Skeletal muscle tissue (tissue), 7 donors: ENCODE measurements around the genes SNX27, KPRP, SPRR2G and NPR1.

DNA sequence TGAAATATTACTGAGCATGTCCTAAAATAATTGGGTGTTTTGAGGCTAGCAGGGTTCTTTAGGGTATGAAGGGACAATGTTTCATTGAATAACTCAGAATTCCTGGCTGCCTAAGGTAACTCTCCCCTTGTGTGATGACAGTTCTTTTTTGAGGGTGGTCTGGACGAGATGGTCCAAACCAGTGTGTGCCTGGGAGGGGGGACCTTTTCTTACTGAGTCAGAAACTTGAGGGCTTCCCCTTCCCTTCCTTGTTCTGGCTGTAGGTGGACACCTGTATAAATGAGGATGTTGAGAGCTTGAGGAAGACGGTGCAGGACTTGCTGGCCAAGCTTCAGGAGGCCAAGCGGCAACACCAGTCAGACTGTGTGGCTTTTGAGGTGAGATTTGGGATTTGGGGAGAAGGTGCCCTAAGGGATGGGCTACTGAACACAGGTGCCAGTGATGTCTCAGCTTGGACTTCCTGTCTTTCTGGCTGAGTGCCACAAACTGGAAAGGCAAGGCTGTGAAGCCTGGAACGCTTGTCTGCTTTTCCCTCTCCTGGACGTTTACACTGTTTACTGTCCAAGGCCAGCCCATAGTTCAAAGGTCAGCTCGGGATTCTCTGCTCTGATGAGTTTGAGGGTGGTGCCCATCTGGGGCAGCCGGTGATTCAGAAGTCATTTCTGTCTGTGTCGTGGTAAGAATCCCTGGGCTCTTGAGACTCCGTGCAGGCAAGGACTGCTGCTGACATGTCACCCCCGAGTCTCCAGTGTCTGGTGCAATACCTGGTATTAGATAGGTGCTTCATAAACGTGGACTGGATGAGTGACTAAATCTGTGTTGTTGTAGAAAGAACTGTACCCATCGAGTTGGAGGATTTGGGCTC is 29.5 kb downstream of the TUFT1 start:
- PRO-cap, 3 experiments = no peak in any of the 3 experiments
- RAMPAGE, long total RNA = no peak
- RRBS, 2 experiments = no CpG with 5 or more reads among the region's 12 CpGs

DNA sequence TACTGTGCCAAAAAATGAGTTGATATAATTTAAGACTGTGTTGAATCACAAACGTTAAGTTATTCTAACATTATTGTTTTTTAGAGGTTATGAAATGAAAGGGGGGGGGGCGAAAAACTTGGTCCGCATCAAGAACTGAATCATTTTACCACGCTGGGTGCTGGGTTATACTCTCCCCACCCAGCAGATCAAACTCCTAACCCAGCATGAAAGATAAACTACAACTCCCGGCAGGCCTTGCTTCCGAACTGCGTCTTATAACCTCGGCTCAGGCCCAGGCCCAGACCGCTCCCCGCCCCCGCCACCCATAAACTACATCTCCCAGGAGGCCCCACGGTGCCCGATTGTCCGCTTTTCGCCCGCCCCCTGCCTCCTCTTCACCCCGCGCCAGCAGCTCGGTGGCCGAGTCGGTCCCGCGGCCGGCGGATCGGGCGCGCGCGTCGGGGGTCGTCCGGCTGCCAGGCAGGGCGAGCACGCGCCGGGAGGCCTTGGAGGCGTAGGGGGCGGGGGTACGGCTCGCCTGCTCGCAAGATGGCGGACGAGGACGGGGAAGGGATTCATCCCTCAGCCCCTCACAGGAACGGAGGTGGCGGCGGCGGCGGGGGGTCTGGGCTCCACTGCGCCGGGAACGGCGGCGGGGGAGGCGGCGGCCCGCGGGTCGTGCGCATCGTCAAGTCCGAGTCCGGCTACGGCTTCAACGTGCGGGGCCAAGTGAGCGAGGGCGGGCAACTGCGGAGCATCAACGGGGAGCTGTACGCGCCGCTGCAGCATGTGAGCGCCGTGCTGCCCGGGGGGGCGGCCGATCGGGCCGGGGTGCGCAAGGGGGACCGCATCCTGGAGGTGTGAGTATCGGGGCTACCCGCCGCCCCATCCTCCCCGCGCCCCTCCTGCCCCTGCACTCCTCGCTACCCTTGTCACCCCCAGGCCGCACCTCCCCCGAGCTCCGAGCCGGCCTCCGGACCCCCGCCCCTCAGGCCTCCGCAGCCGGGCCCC is at the start of gene SNX27:
Gene SNX27, plus strand, starts transcription at position 380 of the 993 bp plus-strand sequence.
- PRO-cap, 3 experiments = peak in 3 of 3 experiments; most common plus-strand start position 343 of the sequence (in 1); most common minus-strand start position 208 of the sequence (in 1)
- RAMPAGE, long total RNA = no peak
- RRBS, 2 experiments = 2 to 3% methylated on average over 24 to 33 of the region's 97 CpGs

- PRO-cap, 3 experiments = peak in 3 of 3 experiments; most common minus-strand start chr1:151612853 (in 2)
- RAMPAGE, long total RNA = no peak
- RRBS, 2 experiments = 5 to 7% methylated on average over 2 of the region's 26 CpGs
Observed at GRCh38 chr1:151612664-151613228, 896 bp downstream of the SNX27 start.

DNA sequence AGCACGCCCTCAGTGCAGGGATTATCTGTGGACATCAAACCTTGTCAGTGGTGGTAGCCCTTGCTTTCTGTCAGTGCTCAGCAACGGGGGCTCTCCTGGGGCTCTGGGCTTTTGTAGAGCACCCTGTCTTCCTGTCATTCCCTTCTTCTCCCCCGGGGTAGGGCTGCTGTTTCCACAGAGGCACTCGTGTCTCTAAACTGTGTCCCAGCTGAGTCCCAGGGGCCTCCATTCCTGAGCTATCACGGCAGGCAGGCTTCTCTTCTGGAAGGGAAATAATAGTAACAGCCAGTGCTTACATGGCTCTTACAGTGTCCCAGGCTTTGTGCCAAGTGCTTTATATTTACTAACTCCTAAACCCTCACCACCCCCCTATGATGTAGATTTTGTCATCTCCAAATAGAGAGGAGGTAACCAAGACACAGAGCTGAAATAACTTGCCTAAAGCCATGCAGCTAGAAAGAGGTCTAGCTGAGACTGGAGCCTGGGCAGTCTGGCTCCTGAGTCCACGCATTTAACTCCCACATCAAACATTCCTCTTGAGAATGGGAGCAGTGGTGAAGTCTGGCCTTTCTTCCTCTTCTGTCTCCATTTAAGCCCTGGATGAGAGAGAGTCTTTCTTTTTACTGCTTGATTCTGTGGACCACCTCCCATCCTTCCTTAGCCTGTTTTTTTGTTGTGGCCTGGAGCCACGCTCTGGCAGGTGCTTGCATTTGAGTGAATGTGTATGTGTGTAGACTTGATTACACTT is 1.5 kb upstream of the CELF3 start:
- PRO-cap, 3 experiments = no peak in any of the 3 experiments
- RAMPAGE, long total RNA = no peak
- RRBS, 2 experiments = no CpG with 5 or more reads among the region's 7 CpGs

- PRO-cap, 3 experiments = no peak in any of the 3 experiments
- RAMPAGE, long total RNA = no peak
- RRBS, 2 experiments = no CpG with 5 or more reads among the region's 14 CpGs
Observed at GRCh38 chr1:151851694-151852470, 1.6 kb downstream of the THEM5 start.

- PRO-cap, 3 experiments = peak in 3 of 3 experiments; most common plus-strand start chr1:151946020 (in 2); most common minus-strand start chr1:151945786 (in 1)
- RAMPAGE, long total RNA = no peak
- RRBS, 2 experiments = no CpG with 5 or more reads among the region's 6 CpGs
Observed at GRCh38 chr1:151945532-151946194, 36.4 kb upstream of the THEM4 start.

DNA sequence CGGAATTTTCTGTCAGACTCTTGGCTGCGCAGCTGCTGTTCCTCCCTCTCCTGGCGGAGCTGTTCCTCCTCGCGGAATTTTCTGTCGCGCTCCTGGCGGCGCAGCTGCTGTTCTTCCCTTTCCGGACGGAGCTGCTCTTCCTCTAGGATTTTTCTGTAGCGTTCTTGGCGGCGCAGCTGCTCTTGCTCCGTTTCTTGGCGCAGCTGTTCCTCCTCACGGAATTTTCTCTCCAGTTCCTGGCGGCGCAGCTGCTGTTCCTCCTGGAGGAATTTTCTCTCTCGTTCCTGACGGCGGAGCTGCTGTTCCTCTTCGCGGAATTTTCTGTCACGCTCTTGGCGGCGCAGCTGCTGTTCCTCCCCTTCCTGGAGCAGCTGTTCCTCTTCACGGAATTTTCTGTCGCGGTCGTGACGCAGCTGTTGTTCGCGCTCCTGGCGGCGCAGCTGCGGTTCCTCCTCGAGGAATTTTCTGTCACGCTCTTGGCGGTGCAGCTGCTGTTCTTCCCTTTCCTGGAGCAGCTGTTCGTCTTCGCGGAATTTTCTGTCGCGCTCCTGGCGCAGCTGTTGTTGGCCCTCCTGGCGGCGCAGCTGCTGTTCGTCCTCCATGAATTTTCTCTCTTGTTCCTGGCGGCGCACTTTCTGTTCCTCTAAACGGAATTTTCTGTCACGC is 7.3 kb downstream of the TCHH start:
- PRO-cap, 3 experiments = no peak in any of the 3 experiments
- RAMPAGE, long total RNA = no peak
- RRBS, 2 experiments = no CpG with 5 or more reads among the region's 53 CpGs

DNA sequence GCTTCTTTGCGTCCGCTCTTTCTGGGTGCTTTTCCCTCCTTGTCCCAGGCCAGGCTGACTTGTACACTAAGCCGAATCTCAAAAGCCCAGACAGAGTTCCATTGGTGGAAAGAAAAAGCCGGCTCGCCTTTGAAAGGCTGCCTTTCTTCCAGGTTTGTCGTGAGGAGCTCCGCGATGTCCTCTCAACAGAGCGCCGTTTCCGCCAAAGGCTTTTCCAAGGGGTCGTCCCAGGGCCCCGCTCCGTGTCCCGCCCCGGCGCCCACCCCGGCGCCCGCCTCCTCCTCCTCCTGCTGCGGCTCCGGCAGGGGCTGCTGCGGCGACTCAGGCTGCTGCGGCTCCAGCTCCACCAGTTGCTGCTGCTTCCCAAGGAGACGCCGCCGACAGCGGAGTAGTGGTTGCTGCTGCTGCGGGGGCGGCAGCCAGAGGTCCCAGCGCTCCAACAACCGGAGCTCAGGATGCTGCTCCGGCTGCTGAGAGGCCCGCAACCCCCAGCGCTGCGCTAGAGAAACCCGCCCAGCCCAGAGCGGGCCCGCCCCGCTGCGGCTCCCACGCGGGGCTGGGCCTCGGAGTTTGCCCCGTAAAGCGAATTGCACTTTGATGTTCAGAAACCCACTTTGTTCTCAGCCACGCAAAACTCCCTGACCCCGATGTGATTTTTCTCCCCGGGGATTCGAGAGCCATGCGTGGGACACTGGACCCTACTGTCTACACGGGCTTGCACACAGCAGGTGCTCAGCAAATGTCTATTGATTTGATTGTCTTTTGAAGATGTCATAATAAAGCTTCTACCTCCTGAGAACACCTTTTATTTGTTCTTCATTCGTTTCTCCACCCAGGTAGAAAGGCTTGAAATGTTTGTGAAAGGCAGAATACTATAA is 1.2 kb downstream of the CRCT1 start:
- PRO-cap, 3 experiments = no peak in any of the 3 experiments
- RAMPAGE, long total RNA = no peak
- RRBS, 2 experiments = 2% methylated on average over 7 of the region's 54 CpGs; no CpG with 5 or more reads in 1 of the 2 experiments

GRCh38 chr1:152570614-152570962 is 4.0 kb upstream of the LCE3E start:
- PRO-cap, 3 experiments = no peak in any of the 3 experiments
- RAMPAGE, long total RNA = no peak

DNA sequence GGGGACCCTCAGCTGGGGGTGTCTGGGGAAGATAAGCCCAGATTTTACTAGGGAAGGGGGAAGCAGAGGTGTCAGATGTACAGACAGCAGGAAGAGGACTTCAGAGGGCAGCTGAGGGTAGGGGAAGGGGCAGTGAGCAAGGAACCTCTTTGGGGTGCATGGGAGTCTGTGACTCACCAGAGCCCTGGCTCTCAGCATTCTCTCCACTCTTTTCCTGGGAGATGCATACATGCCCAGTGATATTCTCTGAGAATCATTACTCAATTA is 416 bp upstream of the LCE3B start:
- PRO-cap, 3 experiments = no peak in any of the 3 experiments
- RAMPAGE, long total RNA = no peak

DNA sequence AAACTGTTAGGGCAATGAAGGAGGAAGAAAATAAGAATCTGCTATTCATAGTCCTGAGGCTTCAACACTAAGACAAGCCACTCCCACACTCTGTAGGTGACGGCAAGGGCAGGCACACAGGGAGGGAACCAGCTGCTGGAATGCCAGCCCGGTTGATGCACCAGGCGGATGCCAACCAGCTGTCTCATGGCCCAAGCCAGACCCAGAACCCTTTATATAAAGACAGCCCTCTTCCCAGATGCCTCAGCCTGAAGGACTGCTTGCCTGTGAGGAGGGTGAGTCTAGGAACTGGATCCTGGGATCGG is at the start of gene KPRP:
Gene KPRP, plus strand, starts transcription at position 241 of the 305 bp plus-strand sequence.
- PRO-cap, 3 experiments = no peak in any of the 3 experiments
- RAMPAGE, long total RNA = no peak
- RRBS, 2 experiments = no CpG with 5 or more reads among the region's 4 CpGs

DNA sequence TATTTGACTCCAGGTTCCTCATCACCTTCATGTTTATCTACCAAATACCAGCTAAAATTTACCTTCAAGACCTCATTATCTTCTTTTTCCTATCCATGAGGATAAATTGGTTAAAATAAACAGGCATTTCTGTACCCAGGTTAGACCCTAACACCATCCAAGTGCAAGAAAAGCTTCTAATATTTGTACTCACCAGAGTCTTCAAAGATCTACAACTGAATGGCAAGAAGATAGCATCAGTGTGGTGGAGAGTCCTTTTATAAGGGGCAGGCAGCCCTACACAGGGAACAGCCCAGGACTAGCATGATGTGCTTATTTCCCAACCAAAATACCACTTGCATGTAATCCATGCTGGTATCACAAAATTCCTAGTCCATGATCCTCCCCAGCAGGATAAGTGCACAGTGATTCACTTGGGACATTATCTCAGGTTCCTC is at the start of gene SPRR2G:
Gene SPRR2G, minus strand, starts transcription at position 232 of the 437 bp plus-strand sequence.
- PRO-cap, 3 experiments = no peak in any of the 3 experiments
- RAMPAGE, long total RNA = no peak

- PRO-cap, 3 experiments = no peak in any of the 3 experiments
- RAMPAGE, long total RNA = no peak
- RRBS, 2 experiments = no CpG with 5 or more reads among the region's 4 CpGs
Observed at GRCh38 chr1:153515731-153516353, 19.9 kb downstream of the S100A6 start.

DNA sequence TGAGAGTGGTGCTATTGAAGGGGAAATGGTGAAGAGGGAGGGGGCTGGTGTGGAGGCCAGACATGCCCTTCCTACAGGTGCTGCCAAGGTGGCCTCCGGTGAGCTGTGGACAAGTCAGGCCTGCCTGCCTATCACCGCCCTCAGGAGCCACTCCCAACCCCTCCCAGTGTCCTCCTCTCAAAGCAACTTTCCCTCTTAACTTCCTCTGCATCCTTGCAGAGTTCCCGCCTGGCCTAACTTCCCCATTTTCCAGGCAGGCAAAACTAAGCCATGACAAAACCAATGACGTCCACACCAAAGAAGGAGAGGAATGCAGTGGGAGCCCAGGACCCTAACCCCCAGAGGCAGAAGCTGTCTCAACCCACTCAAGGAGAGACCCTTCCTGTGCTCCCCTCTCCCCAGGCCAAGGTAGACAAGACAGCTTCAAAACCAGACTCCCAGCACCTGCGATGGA is 948 bp upstream of the S100A6 start:
- PRO-cap, 3 experiments = no peak in any of the 3 experiments
- RAMPAGE, long total RNA = no peak
- RRBS, 2 experiments = no CpG with 5 or more reads among the region's 5 CpGs

DNA sequence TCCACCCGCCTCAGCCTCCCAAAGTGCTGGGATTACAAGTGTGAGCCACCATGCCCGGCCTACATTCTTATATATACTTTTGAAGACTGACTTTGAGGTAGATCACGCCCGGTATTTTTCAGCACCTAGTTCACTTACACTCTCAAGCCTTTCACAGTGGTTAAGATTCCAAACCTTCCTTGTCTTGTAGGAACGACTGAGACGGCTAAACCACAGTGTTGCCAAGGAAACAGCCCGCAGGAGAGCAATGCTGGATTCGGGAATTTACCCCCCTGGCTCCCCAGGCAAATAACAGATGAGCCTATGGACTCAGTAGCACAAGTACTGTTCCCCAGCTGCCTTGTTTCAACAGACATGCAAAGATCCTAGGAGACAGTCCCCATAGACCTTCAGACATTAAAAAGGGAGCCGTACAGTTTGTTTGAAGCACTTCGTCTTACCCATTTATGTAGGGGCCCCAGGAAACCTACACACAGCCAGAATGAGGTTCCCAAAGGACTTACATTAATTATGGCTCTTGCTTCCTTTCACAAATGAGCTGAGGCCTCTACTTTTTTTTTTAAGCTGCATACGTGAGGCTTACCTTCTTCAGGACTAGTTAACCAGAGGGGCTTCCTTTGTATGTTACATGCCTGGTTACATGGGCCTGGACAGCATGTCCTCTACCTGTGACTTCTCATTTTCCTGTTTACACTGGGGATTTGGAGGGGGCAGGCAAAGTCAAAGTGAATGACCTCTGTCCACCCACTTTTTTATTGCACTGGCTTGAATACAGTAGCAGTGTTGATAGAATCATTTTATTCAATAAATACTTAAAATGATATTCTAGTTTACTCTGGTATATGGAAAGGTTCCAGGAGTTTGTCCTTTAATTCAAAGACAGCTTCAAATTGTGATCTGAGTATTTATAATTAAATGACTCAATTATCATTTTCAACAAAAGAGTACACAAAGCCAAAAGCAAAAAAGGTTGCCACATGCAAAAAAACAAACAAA is 2.8 kb downstream of the SNAPIN start:
- PRO-cap, 3 experiments = no peak in any of the 3 experiments
- RAMPAGE, long total RNA = no peak
- RRBS, 2 experiments = no CpG with 5 or more reads among the region's 11 CpGs

- PRO-cap, 3 experiments = peak in 2 of 3 experiments; most common plus-strand start chr1:153678289 (in 1)
- RAMPAGE, long total RNA = no peak
- RRBS, 2 experiments = 2% methylated on average over 19 to 21 of the region's 71 CpGs
Observed at GRCh38 chr1:153678075-153679097, at the start of gene NPR1. Gene NPR1 (plus strand): TSS chr1:153678688.

- PRO-cap, 3 experiments = no peak in any of the 3 experiments
- RAMPAGE, long total RNA = no peak
- RRBS, 2 experiments = 2 to 3% methylated on average over 14 to 26 of the region's 67 CpGs
Observed at GRCh38 chr1:153679222-153679775, 811 bp downstream of the NPR1 start.

DNA sequence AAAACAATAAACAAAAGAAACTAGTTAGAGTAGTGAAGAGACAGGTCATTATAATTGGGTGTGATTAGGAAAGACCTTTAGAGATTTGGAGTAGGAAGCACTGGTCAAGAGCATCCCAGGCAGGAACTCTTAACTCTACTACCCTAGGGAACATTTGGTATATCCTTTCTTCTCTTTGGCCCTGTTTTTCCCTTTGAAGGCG is 3.2 kb downstream of the INTS3 start:
- PRO-cap, 3 experiments = no peak in any of the 3 experiments
- RAMPAGE, long total RNA = no peak
- RRBS, 2 experiments = no CpG with 5 or more reads among the region's 1 CpG

DNA sequence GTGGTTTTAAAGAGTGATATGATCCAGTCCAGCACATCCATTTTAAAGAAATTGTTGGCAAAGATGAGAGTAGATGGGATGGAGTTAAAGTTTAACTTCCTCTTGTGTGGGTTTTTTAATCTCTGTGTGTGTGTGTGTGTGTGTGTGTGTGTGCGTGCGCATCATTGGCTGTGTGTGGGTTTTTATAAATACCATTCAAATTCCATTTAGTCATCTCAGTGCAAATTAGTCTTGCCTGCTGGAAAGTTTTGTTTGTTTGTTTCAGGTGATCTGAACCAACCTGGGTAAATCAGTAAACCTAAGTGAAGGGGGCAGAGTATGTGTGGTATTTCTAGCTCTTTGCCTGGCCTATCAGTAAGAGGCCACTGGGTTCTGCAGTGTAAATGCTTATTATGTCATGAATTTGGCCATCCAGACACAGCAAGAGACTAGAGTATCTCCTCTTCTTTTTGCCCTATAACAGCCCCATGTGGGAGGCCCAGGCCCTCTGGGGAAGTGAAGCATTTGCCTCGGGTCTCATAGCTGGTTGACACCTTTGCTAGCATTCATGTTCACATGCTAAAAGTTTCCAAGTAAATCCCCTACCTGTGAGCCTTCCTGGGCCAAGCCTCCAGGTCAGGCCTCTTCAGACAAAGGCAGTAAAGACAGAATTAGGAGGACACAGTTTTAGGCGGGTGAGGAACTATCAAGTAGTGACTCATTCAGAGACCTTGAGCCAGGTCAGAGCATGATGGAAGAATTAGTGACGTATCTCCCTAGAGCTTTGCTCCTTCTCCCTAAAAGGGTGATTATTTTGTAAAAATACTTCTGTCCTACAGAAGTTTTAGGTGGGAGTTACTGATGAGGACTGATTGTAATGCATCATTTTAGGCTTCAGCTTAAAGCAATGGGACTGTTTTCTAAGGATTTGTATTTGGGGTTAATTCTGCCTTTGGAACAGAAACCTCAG is 14.8 kb downstream of the INTS3 start:
- PRO-cap, 3 experiments = no peak in any of the 3 experiments
- RAMPAGE, long total RNA = no peak
- RRBS, 2 experiments = no CpG with 5 or more reads among the region's 5 CpGs

- PRO-cap, 3 experiments = no peak in any of the 3 experiments
- RAMPAGE, long total RNA = no peak
- RRBS, 2 experiments = no CpG with 5 or more reads among the region's 4 CpGs
Observed at GRCh38 chr1:153807807-153808318, 32.7 kb downstream of the SLC27A3 start.